Lower leg skin (tissue), 2 donors: Measurements from ENCODE around the genes FRMD6, FERMT2 and GMFB.

- PRO-cap = no peak
- RAMPAGE, long total RNA, 2 experiments = start-site peak on the plus strand in 2 of 2 experiments, at chr14:51488975-51489140 at its widest, 90 to 241 reads per replicate
Measured at GRCh38 chr14:51488573-51489592, 162.8 kb upstream of the FRMD6 start.

DNA sequence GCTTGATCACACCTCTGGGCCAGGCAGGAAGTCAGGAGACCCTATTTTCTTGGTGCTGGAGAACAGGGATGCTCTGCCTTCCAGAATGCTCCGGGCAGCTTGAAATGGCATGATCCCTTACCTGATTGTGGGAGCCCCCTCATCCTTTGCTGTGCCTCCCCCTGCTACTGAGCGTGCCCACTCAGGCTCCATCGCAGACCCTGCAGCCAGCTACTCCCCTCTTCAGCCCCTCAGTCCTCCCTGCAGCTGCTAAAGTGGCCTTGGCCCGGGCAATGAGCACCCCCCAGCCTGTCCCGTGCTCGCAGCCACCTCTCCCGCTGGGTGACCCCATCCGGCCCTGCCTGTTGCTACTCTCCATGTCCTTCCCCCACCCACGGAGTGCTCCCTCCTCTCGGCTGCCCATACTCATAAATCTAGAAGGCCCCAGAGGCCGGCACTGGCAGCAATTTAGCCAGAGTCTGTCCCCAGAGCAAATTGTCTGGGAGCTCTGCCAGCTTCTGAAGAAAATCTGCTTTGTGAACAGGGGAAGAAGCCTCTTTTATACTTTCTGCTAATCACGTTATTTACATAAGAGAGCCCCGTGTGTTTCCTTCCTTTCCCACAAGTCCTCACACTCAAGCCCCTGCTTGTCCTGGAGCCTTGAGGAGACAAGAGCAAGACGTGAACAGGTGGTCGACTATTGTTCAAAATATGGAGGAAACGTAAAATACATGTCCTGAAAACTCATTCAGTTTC, 143.7 kb upstream of the FRMD6 start:
- PRO-cap = no peak
- RAMPAGE, long total RNA, 2 experiments = no peak in any of the 2 experiments

GRCh38 chr14:51651537-51652423, at the start of gene FRMD6:
TSS of gene FRMD6 (plus strand) at chr14:51651910.
- PRO-cap = bidirectional peak, plus-strand start at chr14:51651947, minus-strand start at chr14:51651668; unidirectional peak, plus-strand start at chr14:51652132
- RAMPAGE, long total RNA, 2 experiments = start-site peak on the plus strand in 2 of 2 experiments, at chr14:51651879-51652165 at its widest, 24 to 809 reads per replicate; start-site peak on the minus strand in 2 of 2 experiments, at chr14:51651622-51651672 at its widest, 5 to 7 reads per replicate

GRCh38 chr14:51669948-51670187, 18.2 kb downstream of the FRMD6 start:
- PRO-cap = no peak
- RAMPAGE, long total RNA, 2 experiments = no peak in any of the 2 experiments

GRCh38 chr14:51872474-51873000, 12.1 kb downstream of the GNG2 start:
- PRO-cap = no peak
- RAMPAGE, long total RNA, 2 experiments = no peak in any of the 2 experiments

- PRO-cap = no peak
- RAMPAGE, long total RNA, 2 experiments = no peak in any of the 2 experiments
Measured at GRCh38 chr14:51910061-51910540, 49.7 kb downstream of the GNG2 start.

GRCh38 chr14:52269104-52269725, 1.7 kb downstream of the PTGDR start:
- PRO-cap = no peak
- RAMPAGE, long total RNA, 2 experiments = no peak in any of the 2 experiments

DNA sequence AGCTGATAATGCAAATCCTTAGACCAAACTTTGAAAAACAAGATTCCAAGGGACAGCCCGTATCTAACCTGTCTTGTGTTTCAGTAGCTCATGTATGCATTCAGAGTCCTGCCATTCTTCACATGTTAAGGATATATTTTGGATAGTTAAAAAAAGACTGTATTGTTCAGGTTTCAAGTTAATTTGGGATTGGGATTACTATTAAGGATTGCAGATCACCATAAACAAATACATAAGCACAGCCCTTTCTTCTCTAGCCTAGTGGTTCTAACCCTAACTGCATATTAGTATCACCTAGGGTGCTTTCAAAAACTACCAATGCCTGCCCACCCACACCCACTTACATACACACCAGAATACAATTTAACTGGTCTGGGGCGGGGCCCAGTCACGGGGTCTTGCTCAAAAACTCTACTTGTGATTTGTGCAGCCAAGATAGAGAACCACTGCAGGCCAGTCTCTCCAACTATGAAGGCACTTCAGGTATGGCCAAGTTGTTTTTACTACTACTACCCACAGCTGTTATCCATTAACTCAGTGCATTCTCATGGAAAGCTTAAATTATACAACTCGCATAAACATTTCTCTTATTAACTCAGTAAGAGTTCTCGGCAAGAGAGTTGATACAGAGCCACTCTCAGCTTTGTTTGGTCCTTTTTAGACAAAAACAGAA, 85.6 kb downstream of the PTGER2 start:
- PRO-cap = no peak
- RAMPAGE, long total RNA, 2 experiments = no peak in any of the 2 experiments

- PRO-cap = no peak
- RAMPAGE, long total RNA, 2 experiments = no peak in any of the 2 experiments
Measured at GRCh38 chr14:52703185-52703690, 3.8 kb upstream of the PSMC6 start.

DNA sequence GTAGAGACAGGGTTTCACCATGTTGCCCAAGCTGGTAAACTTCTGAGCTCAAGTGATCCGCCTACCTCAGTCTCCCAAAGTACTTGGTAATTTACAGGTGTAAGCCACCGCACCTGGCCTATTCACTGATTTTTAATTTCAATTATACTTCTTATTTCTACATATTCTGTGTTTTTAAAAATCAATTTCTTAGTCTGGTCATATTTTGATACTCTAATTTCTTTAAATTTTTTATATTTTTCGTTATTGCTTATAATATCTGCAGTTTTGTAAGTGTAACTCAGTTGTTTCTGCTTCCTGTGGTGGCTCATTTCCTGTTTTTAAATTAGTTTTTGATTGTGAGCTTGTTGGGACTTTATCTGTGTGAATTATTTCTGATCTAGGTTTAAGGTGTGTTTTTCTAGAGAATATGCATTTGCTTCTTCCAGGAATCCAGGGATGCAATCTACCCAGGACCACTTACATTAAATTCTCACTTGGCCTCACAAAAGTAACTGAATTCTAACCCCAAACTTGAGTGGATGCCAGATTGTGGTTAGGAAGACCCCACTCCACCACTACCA, 11.7 kb downstream of the STYX start:
- PRO-cap = no peak
- RAMPAGE, long total RNA, 2 experiments = no peak in any of the 2 experiments

DNA sequence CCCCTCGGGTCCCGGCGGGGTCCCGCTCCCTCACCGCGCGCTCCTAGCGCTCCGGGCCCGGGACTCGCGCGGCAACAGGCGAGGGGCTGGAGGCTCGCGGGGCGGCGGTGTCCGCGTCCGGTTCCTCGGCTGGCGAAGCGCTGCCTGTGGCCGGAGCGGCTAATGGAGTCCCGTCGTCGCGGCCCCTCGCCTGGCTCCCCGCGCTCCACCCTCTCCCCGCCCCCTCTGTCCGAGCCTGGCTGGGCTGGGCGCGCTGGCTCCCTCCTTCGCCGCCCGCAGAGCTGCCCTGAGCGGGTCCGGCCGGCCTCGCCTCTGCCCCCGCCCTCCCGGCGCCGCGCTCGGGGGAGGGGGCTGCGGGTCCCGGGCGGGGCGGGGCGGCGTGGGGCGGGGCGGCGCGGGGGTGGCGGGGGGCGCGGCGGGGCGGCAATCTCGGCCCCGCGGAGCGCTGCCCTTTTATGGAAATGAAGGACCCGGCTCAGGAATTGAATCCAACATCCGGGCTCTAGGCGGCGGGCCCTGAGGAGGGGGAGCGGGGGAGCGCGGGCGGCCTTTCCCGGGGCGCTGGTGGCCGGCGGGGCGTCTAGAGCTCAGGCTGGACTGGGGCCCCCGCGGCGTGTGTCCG, at the start of gene FERMT2:
Gene FERMT2 (minus strand): TSS at position 164 of the 622 bp plus-strand sequence.
- PRO-cap = bidirectional peak, plus-strand start at position 519 of the sequence, minus-strand start at position 200 of the sequence
- RAMPAGE, long total RNA, 2 experiments = no peak in any of the 2 experiments

GRCh38 chr14:53217369-53218118, 64.4 kb upstream of the DDHD1 start:
- PRO-cap = bidirectional peak, plus-strand start at chr14:53217689, minus-strand start at chr14:53217535
- RAMPAGE, long total RNA, 2 experiments = no peak in any of the 2 experiments

DNA sequence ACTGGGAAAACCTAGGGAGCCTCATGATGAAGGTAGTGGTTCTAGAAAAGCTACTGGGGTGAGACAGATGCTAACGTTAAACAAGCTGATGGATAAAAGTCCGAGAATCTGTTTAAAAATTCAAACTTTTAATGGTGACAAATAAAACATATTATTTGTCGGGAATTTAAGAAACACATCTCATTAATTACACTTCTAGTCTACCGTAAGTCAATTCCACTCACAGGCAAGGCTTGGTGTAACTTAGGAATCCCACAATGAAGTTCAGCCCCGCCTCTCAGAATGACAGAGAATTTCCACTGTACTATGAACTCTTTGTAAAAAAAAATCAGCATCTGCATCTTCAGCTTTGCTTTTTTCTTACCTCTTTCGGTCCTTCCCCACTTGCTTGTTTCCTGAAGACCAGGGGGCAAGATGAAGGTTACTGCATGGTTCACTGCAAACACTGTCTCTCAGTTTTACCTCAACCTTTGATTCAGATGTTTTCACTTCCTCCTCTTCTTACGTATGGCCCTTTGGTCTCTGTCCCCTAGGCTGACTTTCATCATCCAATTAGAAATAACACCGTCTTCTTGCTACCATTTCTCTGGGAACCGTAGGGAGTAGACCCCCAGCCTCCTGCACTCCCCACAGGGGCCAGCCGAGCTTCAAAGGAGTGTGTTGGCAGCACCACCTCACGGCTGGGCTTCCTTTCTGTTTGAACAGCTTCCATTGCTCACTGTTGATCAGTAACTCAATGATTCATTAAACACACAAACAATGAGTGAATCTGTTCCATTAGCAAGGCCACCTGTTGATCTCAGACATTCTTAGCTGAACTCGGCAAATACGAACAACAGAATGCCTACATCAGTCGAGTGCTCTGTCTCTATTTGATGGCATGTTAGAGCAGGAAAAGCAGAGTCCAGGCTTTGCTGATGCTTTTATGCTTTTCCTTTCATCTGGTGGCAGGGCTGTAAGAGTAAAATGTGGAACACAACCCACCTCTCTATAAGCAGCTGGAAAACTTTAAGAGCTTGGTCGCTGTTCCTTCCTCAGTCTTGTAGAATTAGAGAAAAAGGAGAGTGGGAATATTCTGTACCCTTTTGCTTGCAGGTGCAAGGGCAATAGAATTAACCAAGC, 343.0 kb downstream of the BMP4 start:
- PRO-cap = no peak
- RAMPAGE, long total RNA, 2 experiments = no peak in any of the 2 experiments

- PRO-cap = no peak
- RAMPAGE, long total RNA, 2 experiments = no peak in any of the 2 experiments
Measured at GRCh38 chr14:53946415-53947351, 9.9 kb downstream of the BMP4 start.

DNA sequence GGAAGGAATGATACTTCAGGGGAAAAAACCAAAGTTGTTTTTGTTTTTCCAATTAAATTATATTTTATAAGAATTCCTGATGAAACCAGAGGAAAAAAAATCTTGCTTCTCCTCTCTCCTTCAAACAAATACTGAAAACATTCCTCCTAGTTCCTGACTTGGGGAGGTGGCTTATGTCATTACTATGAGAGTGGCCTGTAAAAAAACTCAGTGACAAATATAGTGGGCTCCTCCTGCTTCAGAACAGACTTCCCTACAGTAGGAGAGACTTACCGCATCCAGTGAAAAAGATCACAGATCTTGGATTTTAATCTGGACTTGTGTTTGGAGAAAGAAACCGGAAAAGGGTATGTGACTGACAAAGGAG, 185.3 kb upstream of the CDKN3 start:
- PRO-cap = unidirectional peak, minus-strand start at position 133 of the sequence
- RAMPAGE, long total RNA, 2 experiments = no peak in any of the 2 experiments

DNA sequence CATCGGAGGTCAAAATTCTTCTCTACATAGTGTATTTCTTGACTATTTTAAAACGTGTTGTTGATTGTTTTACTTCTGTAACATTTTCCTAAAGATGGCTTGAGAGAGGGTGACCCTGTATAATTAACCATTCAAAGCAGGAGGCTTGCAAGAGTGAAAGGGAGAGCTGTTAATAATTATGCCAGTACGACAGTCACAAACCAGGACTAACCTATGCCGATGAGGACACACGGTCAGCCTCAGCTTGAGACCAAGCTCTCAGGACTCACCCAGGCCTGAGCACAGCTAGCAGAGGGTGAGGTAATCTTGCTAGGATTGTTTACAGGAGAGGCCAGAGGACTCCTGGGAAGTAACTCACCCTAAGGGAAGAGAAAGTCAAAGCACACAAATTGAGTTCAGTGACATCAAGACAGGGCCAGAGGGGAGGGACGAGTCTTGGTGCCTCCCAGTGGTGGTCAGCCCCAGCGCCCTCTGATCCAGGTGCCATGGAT, 29.8 kb upstream of the CDKN3 start:
- PRO-cap = no peak
- RAMPAGE, long total RNA, 2 experiments = no peak in any of the 2 experiments

GRCh38 chr14:54440066-54440804, 939 bp downstream of the CNIH1 start:
- PRO-cap = no peak
- RAMPAGE, long total RNA, 2 experiments = no peak in any of the 2 experiments

- PRO-cap = no peak
- RAMPAGE, long total RNA, 2 experiments = no peak in any of the 2 experiments
Measured at GRCh38 chr14:54482878-54483587, 5.7 kb downstream of the GMFB start.

GRCh38 chr14:54488332-54489409, at the start of gene GMFB:
TSS of gene GMFB (minus strand) at chr14:54488980.
- PRO-cap = unidirectional peak, minus-strand start at chr14:54489021
- RAMPAGE, long total RNA, 2 experiments = start-site peak on the minus strand in 2 of 2 experiments, at chr14:54488936-54489022 at its widest, 76 to 232 reads per replicate

DNA sequence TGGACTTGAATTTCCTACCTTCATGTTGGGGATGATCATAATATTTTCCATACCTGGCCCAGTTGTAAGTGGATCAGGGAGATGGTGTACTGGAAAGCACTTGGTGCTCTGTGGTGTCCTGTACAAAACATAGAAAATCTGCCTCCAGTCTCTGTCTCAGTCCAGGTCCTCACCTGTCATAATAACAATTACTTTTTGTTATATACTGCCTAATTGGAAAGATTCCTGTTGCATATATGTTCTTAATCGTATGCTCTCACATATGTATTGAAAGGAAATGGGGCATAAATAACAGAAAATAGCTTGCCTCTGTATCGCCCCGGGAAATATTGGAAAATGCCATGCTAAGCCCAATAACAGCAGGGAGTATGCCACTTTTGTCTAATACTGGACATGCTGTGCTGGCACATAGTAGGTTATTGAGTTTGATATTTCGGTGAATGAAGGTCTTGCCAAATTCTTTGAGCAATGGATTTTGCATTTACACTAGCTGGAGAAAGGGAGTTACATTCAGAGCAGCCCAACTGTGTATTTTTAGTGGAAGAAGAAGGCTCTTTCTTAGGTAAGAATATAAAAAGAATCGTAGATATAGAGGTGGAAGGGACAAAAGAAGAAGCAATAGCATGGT, 41.4 kb downstream of the SAMD4A start:
- PRO-cap = no peak
- RAMPAGE, long total RNA, 2 experiments = no peak in any of the 2 experiments